PFSK-1 (cell line): ENCODE measurements around the gene PIGH.

DNA sequence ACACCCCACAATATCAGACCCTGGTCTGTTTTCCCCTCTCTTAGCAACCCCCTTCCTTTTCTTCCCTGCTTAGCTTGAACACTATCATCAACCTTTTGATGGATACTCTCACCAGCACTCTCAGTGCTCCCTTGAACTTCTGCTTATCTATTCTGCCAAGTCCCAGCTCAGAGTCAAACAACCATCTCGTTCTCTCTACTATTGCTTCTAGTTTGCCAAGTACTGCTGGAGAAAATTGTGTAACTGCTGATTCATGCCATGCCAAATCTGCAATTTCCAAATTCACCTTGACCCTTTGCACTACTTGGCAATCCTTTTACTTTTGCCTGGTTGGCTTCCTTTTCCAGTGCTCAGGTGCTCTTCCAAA is 2.9 kb upstream of the CCDC196 start:
- RRBS, result no CpG with 5 or more reads among the region's 1 CpG

- RRBS, result no CpG with 5 or more reads among the region's 7 CpGs
These were observed 10.2 kb downstream of the CCDC196 start for GRCh38 chr14:66496062-66497095.

GRCh38 chr14:66702635-66703476 is 194.9 kb downstream of the GPHN start:
- RRBS, result no CpG with 5 or more reads among the region's 7 CpGs

- RRBS, result no CpG with 5 or more reads among the region's 4 CpGs
These were observed 244.5 kb upstream of the GARIN2 start for GRCh38 chr14:66944734-66945220.

- RRBS, result no CpG with 5 or more reads among the region's 4 CpGs
These were observed 8.1 kb upstream of the GARIN2 start for GRCh38 chr14:67181119-67181487.

- RRBS, result no CpG with 5 or more reads among the region's 3 CpGs
These were observed 6.9 kb upstream of the PLEK2 start for GRCh38 chr14:67418912-67419226.

- RRBS, result no CpG with 5 or more reads among the region's 9 CpGs
These were observed 29.7 kb upstream of the PLEK2 start for GRCh38 chr14:67441552-67442159.

- RRBS, result no CpG with 5 or more reads among the region's 7 CpGs
These were observed 24.1 kb downstream of the TMEM229B start for GRCh38 chr14:67464423-67464896.

DNA sequence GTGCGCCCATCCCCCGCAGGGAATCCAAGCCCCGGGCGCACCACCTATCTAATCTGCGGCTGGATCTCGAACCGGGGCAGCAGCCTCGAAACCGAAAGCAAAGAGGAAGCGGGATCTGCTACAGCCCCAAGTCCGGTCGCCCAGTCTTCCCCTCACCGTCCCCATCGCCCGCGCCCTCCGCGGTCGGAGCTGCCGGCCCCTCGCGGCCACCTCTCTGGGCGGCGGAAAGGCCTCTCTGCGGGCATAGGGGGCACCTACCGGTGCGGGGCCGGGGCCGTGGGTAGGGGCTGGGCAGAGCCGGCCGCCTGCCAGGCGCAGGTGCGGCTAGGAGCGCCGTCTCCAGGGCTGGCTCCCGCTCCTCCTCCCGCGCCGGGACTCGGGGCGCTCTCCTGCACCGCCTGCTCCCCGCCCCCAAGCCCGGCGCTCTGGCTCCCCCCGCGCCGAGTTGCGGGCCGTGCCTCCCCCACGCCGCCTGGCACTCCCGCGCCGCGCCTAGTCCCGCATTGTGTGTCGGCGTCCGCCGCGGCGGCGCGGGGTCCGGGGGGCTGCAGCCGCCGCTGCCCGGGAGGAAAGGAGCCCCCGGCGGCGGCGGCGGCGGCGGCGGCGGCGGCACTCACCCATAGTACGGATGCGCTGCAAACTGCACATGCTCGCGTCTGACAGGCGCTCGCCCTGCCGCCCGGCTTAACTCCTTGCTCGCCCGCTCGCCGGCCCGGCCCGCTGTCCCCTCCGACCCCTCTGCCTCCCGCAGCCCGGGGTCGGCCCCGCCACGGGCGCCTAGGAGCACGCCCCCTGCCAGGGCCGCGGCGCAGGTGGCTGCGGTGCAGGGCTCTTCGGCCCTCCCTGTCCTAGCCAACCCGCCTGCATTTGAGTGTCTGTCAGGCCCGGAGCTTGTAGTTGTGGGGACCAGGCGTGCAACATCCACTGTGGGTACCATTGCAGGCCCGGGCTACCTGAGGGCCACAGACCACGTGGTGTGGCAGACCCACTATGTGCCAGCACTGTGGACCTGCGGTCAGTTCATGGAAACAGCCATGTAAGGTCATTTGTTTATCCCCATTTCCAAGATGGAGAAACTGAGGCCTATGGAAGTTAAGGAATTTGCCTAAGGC is 17.9 kb upstream of the PLEKHH1 start:
- RRBS, result 3% methylated on average over 48 of the region's 112 CpGs

DNA sequence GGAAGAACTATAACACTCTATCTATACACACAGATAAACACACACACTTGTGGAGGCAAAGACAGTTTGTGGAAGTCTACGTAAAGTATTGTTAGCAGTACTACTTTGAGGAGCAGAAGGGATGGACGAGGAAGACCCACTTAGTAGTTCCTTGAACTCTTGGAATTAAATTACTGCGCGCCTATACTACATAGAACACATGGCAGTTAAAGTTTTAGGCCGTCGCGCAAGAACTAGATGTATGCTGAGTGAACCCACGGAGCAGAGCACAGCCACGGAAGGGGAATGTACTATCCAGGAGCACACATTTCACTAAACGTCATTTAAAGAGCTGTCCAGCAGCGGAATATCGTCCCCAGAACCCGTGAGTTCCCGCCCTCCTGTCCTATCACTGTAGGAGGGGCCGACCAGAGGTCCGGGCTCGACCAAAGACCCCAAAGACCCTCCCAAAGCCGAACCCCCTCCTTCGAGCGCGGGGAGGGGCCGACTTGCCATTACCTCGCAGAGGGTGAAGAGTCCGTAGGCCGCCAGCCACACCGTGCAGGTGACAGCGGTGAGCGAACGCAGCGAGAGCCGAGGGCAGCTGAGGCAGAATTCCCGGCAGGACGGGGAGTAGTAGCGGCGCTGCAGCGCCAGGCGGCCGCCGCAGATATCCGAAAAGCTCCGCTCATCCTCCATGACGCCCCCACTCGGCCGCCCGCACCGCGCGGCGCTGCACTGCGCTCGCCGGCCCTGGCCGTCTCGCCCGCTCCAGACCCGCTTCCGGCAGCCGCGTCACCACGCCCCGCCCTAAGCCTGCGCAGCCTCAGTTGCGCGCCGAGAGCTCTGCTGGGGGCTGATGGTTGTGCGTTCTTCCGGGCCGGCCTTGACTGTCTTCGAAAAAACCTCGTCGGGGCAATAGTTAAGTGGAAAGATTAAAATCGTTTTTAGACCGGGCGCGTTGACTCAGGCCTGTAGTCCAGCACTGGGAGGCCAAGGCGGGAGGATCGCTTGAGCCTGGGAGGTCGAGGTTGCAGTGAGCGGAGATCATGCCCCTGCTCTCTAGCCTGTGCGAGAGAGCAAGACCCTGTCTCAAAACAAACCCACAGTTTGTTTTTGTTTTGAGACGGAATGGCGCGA is at the start of gene PIGH:
Gene PIGH, minus strand, starts transcription at position 743 of the 1,119 bp plus-strand sequence.
- RRBS, result 4% methylated on average over 13 of the region's 83 CpGs

DNA sequence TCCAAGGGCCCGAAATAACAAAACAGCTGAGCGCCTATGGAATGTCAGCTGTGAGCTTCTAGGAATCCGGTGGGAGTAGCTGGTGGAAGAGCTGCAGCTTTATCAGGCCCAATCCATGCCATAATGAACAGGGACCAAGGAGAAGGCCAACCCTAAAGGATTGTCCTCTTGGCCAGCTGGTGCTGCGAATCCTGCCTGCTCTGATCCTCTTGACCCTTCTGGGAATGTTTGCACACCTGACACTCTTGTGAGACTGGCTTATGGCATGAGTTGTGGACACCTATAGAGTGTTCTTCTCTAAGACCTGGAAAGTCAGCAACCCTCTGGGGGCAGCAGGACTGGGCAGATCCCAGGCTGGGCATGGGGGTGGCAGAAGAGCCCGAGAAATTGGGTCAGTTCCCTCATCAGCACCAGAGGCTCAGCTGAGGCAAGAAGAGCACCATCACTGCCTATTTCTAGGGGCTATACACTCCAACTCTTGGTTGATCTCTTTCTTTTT is 32.1 kb downstream of the RDH12 start:
- RRBS, result no CpG with 5 or more reads among the region's 5 CpGs

DNA sequence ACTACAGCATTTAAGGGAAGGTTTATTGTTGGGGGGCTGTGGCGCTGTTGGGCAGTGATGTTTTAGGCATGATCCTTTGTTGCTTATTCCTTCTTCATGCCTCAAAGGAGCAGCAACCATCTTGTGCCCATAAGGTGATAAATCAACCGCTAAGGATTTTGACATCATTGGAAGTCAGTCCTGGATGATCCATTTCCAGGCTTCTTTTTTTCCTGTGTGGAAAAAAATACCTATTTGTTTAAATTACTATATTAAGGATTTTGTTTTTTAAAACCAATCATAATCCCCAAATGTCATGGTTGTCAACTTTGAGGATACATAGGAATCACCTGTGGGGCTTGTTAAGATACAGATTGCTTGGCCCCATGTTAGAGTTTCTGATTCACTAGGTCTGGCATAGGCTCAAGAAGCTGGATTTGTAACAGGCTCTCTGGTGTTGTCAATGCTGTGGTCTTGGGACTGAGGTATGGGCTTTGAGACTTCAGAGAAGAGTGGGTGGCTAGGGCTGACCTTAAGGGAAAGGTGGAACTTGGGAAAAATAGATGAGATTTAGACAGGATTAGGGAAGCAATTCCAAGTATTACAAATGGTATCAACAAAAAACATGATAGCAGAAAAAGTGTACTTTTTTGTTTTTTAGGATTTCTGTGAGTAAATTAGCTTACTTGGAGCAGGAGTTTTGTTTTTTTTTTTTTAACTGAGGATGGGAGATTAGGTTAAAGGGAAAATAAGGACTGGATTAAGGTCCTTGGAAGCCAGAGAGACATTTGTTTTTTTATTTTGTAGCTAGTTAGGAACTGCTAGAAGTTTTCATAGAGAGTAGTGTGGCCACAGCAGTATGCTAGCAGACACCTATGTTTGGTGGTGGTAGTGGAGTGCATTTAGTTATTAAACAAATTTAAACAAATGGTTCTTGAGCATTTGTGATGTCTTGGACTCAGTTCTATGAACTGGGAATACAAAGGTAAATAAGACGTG is 88.5 kb downstream of the RAD51B start:
- RRBS, result no CpG with 5 or more reads among the region's 3 CpGs

- RRBS, result no CpG with 5 or more reads among the region's 8 CpGs
These were observed 97.6 kb downstream of the RAD51B start for GRCh38 chr14:67917131-67917652.

DNA sequence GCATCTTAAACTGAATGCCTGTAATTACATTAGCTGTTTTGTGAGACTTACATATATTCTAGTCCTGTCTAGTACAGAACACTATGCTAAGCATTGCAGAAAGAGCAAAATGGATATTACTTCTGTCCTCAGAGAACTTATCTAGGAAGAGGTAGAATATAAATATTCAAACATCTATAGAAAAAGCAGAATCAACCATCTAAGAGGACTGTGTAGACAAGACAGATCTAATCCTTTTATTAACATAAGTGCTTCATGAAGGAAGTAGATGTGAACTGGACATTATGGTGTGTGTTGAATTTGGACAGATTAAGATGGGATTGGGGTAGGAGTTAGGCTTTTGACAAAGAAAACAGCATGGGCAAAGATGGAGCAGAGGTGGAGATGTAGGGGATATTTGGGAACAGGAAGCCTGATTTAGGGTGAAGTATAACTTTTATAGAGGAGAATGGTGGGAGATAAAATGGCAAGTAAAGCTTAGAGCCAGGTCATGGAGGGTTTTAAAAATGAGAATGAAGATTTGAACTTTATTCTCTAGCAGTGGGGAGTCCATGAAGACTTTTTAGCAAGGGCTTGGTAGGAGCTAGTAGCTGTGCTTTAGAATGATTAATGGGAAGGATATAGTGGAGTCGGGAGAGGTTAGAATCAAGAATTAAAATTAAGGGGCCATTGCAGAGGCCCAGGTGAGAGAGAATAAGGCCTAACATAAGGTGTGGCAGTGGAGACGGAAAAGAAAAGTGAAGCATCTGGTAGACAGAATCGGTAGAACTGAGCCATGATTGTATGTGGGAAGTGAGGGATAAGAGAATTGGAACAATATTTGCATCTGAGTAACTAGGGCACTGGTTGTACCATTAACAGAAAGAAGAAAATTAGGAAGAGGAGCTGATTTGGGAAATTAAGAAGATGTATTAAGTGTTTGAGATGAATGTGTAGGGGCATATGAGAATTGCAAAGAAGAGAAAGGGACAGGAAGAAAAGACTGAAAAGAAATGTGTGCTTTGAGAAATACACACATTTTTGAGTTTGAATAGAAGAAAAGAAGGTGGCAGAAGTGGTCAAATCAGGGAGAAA is 133.7 kb downstream of the RAD51B start:
- RRBS, result no CpG with 5 or more reads among the region's 3 CpGs

DNA sequence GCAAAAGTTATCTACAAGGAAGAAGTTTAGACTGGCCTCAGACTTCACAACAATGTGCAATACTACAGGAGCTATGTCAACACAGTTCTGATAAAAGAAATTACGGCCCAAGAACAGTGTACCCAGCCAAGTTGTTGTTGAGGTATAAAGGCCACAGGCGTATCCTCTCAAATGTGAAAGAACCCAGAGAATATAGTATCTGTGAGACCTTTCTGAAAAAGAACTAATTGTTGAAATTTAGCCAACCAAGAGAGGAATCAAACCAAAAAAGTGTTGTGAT is 142.8 kb downstream of the RAD51B start:
- RRBS, result no CpG with 5 or more reads among the region's 2 CpGs

GRCh38 chr14:68074732-68075498 is 255.3 kb downstream of the RAD51B start:
- RRBS, result no CpG with 5 or more reads among the region's 3 CpGs

DNA sequence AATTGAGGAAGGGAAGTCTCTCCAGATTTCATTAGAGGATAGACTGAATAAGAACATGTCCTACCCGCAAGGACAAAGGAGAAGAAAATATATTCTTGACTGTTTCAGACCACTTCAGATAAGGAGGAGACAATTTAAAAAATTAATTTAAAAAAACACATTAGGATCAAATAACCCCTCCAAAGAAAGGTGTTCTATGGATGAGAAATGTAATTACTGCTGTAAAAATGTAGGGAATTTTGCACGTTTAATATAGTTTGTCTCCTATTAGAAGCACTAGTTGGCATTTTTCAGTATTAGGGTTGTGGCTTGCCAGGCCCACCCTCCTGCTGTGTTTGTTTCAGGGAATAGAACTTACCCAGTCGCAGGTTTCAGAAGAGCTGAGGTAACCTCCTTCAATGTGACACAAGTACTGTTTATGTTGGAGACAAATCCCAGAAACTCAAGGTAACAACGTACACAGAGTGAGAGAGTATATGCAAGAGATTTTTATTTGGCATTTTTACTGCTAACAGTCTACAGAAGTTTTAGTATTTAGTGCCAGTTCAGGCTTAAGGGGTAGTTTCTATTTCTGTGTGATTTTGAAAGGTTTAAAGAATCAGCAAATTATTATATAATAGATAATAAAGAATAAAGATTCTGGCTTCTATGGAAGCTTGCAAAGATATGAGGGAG is 284.2 kb downstream of the RAD51B start:
- RRBS, result no CpG with 5 or more reads among the region's 4 CpGs

DNA sequence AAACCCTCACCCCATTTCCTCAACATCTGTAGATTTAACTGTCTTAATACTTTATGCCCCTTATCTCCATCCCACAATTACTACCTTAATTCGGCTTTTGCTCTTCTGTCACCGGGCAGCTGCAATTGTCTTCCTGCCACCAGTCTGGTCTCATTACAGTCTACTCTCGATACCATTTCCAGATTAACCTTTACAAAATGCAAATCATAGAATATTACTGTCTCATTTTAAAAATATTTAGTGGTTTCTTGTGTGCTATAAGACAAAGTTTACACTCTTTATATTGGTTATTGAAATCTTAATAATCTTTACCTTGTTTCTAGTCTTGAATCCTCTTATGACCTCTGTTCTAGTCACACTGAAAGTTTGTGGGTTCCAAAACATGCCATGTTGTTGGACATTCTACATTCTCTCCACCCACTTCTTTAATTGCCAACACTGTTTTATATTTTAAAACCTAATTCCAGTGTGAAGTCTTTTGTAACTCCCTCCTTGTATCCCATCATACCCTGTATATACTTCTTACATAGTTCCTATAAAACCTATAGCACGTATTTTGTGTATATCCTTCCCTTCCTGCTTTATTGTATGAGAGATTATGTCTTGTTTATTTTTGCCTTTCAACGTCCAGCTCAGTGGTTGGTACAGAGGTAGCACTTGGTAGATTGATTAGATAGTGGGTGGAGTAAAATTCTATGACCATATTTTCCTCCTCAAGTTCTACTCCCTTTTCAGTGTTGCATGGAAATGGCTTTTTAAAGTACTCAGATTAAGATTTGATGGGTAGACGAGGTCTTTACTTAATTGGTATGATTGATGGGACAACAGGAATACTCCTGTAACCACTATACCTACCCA is 347.5 kb downstream of the RAD51B start:
- RRBS, result no CpG with 5 or more reads among the region's 6 CpGs

- RRBS, result no CpG with 5 or more reads among the region's 6 CpGs
These were observed 374.4 kb downstream of the RAD51B start for GRCh38 chr14:68193772-68194585.

- RRBS, result no CpG with 5 or more reads among the region's 12 CpGs
These were observed 274.7 kb downstream of the ZFP36L1 start for GRCh38 chr14:68517971-68518682.